Tibial nerve (tissue), 3 donors: ENCODE results near the gene LRRN4.

GRCh38 chr20:5612955-5613414 lies 2.2 kb upstream of the GPCPD1 start:
- PRO-cap, result no peak
- RAMPAGE, long total RNA, 3 experiments, result no peak in any of the 3 experiments

GRCh38 chr20:5653144-5653701 lies 42.4 kb upstream of the GPCPD1 start:
- PRO-cap, result no peak
- RAMPAGE, long total RNA, 3 experiments, result no peak in any of the 3 experiments

GRCh38 chr20:5797587-5798081 lies 47.4 kb downstream of the SHLD1 start:
- PRO-cap, result no peak
- RAMPAGE, long total RNA, 3 experiments, result no peak in any of the 3 experiments

DNA sequence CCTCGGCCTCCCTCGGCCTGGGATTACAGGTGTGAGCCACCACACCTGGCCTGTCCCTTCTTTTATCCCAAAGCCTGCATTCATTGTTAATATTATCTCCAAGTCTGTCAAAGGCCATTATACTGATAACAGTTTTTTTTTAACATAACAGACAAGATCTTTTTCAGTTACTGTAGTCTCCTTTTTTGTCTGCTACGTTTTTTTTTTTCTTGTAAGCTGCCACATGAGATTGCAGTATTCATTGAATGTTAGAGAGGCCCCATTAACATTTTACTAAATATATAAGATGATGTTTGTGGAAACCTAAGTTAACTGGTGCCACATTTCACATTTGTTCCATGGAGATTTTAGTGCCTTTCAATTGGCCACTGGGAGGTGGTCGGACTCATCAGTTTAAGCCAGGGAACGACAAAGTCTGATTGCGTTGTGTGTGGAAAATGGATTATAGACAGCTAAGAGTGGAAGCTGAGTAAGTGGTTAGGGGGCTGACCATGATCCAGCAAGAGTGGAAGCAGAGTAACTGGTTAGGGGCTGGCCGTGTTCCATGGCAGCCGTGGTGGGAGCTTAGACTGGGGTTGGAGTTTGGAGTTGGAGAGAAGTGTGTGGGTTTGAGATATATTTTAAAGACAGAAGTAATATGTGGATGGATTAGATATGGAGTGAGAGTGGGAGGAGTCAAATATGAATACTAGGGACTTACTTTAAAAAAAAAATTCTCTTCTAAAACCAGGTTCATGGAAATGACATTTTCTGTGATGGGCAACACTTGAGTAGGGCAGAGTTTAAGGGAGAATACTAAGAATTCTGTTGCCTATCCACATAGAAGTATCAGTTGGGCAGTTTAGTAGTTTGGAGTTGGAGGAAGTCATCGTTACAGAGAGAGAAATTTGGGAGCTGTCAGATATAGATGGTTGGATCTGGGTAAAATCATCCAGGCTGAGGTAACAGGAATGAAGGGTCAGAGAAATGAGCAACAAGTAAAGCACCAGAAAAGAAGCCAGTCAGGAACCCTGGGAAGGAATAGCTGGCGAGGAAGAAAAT lies 6.2 kb downstream of the CRLS1 start:
- PRO-cap, result no peak
- RAMPAGE, long total RNA, 3 experiments, result start-site peak on the plus strand in 2 of 3 experiments, centred at positions 437 to 895 of the sequence, 5 to 15 reads per replicate

DNA sequence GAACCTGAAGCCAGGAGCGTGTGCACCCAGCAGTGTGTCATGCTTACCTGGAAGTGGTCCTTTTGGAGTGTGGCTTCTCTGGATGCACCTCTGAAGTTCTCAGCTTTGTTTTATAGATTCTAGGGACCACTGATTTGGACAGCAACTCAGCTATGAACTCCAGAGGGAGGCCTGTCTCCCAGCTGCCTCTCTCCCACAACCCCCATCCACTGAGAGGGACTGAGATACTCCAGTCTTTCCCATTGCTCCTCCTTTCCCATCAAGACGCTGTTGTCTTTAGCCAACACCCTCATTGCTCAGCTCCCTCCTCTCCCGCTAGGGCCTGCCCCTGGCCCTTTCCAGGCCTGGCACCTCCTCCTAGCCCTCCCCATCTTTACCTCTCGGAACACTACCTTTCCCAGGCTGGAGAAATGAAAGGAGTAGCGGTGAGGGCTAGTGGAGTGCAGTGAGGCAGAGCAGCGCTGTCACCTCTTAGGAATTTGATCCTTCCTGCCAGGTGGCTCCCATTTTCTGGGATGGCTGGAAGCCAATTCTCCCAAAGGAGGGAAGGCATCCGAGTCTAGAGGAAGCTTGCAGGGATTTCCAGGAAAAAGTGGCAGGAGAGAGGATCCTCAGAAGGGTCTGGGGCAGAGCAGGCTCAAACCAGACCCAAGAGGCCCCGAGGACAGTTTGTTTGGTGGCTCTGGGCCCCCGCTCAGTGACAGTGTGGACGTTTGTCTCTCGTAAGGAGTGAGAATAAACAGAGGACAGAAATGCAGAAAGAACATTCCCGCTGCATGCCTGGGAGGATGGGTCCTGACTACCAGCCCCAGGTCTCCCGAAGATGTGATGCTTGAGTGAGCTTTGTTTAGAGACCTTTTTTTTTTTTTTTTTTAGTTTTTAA lies at the start of gene LRRN4:
LRRN4 (minus strand) TSS at position 278 of the 883 bp plus-strand sequence.
- PRO-cap, result no peak
- RAMPAGE, long total RNA, 3 experiments, result no peak in any of the 3 experiments

DNA sequence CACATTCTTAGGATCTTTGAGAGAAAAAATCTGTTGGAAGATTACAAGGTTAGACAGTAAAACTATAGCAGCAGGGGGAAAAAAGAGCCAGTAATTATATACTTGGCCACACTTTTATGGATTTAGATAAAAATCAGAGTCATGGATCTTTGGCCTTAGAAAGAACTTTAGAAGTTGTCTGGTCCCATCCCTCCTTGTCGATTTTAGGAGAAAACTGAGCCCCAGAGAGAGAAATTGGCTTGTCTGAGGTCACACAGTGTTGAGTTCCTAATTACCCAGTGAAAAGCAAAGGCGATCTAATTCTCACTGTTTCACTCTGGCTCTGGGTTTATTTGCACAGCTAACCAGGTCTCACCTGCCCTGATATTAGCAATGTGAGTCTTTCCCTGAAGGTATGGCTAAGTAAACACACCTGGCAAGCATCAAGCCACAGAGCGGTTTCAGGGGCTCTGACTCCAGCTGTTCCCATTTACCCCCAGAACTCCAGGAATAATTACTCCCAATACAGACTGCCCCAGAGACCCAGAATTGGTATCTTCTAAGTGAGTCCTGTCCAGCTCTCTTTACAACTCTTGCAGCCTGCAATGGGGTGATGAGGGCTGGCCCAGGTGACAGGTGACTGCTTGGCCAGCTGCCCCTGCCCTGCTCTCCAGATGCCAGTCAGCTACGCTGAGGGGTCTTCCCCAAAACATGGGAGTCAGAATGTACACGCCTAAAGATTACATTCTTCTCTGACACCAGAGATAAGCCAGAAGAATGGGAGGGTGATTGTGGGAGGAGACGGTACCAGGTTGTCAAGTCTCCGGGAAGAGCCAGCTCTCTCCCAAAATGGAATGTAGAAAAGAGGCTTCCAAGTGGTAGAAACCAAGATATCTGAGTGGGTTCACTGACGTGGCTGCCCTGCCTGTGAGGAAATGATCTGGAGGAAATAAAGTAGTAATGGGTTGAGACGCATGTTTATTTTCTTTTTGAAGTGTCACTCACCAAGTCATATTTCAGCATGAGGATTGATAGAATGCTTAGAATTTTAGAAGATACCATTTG lies 4.9 kb upstream of the LRRN4 start:
- PRO-cap, result no peak
- RAMPAGE, long total RNA, 3 experiments, result no peak in any of the 3 experiments

GRCh38 chr20:6075798-6076281 lies 22.0 kb upstream of the LRRN4 start:
- PRO-cap, result no peak
- RAMPAGE, long total RNA, 3 experiments, result no peak in any of the 3 experiments

- PRO-cap, result no peak
- RAMPAGE, long total RNA, 3 experiments, result no peak in any of the 3 experiments
These were observed 15.4 kb downstream of the FERMT1 start for GRCh38 chr20:6107401-6107905.

- PRO-cap, result no peak
- RAMPAGE, long total RNA, 3 experiments, result no peak in any of the 3 experiments
These were observed 63.3 kb upstream of the BMP2 start for GRCh38 chr20:6704168-6704547.

DNA sequence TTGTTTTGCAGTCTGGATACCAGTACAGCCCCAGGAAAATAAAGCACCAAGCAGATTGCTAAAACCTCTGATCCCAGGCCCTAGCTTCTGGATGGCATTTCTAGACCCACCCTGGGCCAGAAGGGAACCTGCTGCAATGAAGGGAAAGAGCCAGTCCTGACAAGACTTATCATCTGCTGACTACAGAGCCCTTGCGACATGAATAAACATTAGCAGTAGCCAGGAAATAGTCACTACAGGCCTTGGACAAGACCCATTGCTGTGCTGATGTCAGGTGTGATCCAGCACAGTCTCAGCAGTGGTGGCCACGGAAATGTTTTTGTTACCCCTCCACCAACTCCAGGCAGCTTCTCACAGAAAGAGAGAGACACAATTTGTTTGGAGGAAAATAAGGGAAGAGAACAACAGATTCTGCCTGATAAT lies 399.3 kb downstream of the HAO1 start:
- PRO-cap, result no peak
- RAMPAGE, long total RNA, 3 experiments, result no peak in any of the 3 experiments

- PRO-cap, result no peak
- RAMPAGE, long total RNA, 3 experiments, result no peak in any of the 3 experiments
These were observed 137.3 kb downstream of the HAO1 start for GRCh38 chr20:7802938-7803418.

GRCh38 chr20:8096292-8096644 lies 35.8 kb upstream of the PLCB1 start:
- PRO-cap, result no peak
- RAMPAGE, long total RNA, 3 experiments, result no peak in any of the 3 experiments

DNA sequence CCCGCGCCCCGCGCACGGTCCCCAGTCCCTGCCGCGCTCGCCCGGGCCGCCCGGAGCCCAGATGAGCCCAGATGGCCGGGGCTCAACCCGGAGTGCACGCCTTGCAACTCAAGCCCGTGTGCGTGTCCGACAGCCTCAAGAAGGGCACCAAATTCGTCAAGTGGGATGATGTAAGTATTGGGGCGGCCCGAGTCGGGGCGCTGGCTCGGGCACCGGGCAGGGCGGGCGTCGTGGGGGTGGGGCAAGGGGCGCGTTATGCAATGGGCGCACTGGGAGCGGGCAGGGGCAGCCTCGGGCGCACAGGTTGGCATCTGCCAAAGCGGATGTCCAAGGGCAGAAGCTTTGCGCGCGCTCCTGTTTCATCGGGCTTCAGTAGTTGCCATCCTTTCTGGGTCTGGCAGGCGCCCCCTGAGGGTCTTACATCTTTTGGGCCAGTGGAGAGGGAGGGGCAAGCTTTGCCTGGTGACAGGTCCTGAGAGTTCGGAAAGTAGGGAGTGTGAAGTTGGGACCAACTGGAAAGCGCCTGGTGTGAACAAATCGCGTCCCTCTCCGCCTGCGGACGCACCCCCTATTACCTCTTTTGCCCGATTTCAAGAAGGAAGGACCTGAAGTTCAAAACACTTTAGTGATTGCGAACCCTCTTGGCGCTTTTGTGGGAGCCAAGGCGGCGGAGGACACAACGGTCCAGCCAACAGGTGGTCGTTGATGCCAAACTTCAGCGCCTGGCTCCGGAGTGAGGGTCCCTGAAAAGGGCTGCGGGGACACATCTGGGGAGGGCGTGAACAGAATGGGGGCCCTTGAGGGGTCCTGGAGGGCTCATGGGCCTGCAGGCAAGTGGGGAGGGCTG lies 738 bp downstream of the PLCB1 start:
- PRO-cap, result bidirectional peak, plus-strand start at position 269 of the sequence, minus-strand start at position 110 of the sequence
- RAMPAGE, long total RNA, 3 experiments, result no peak in any of the 3 experiments

DNA sequence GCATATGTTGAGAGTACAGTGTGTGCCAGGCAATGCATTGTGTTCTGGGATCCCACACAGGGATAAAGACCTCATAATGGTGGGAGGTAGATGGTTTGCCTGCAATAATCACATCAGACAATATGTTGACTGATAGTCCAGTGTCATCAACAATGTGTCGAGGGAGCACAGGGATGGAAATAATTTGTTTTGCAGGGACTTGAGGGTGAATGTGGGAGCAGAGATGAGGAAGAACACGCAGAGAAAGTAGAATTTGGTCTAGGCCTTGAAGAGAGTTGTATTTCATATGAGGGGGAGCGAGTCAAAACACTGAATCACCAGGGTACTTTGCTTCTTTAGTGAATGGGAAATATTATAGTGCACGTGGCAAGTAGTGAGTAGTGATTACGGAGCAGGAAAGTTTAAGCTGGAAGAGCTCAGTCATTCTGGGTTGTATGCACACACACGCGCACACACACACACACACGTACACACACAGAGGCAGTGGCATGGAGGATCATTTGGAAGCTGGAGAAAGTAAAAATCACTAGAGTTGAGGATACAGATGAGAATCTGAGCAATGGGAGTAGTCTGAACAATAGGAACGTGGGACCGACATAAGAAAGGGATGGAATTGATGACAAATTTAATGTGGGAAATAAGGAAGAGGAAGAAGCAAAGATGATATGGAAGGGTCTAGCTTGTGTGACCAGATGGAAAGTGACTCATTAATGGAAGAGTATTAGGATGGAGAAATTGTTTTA lies 70.8 kb downstream of the PLCB1 start:
- PRO-cap, result no peak
- RAMPAGE, long total RNA, 3 experiments, result start-site peak on the plus strand in 1 of 3 experiments, centred at position 492 of the sequence, 5 reads per replicate

- PRO-cap, result no peak
- RAMPAGE, long total RNA, 3 experiments, result no peak in any of the 3 experiments
These were observed 466.1 kb upstream of the PLCB4 start for GRCh38 chr20:8602618-8603346.

DNA sequence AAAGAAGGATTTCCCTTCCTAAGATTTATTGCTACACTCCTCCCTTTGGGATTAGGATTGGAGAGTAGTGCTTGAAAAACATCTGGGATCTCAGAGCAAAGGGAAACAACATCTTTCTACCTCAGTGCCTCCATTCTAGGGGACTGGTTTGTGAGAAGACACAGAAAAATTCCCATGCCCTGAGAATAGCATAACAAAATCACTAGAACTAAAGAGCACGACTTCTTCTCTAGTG lies 135.3 kb upstream of the PLCB4 start:
- PRO-cap, result no peak
- RAMPAGE, long total RNA, 3 experiments, result no peak in any of the 3 experiments

DNA sequence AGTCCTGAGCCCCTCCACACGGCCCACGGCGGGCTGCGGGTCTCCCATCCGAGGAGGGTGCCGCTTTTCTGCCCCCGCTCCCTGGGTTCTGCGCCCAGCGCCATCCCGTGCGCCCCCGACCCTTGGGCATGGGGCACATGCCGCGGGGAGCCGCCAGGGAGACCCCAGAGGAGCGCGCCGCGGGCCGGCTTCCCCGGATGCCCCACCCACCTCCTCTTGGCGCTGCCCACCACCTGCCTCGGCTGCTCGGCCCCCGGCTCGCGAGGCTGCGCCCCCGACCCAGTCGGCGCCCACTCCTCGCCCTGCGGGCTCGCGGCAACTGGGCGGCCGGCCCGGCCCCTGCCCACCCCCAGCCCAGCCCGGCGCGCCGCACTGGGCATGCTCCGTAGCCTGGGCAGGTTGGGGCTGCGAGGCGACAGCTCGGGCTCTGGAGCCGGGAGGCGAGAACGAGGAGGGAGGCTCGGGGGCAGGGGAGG lies 556 bp upstream of the PLCB4 start:
- PRO-cap, result bidirectional peak, plus-strand start at position 443 of the sequence, minus-strand start at position 314 of the sequence
- RAMPAGE, long total RNA, 3 experiments, result no peak in any of the 3 experiments

DNA sequence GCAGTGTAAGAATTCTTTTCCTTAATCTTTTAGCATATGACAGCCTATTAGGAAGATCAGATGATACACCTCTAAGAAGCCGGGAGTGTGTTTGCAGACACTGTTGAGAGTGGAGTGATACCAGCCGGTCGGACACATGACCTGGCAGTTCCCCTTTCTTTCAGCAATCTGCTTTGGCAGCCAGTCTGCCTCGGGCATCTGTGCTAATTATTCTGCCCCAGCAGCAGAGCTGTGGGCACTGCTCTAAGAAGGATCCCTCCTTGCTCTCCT lies 50.9 kb downstream of the PLCB4 start:
- PRO-cap, result no peak
- RAMPAGE, long total RNA, 3 experiments, result no peak in any of the 3 experiments

DNA sequence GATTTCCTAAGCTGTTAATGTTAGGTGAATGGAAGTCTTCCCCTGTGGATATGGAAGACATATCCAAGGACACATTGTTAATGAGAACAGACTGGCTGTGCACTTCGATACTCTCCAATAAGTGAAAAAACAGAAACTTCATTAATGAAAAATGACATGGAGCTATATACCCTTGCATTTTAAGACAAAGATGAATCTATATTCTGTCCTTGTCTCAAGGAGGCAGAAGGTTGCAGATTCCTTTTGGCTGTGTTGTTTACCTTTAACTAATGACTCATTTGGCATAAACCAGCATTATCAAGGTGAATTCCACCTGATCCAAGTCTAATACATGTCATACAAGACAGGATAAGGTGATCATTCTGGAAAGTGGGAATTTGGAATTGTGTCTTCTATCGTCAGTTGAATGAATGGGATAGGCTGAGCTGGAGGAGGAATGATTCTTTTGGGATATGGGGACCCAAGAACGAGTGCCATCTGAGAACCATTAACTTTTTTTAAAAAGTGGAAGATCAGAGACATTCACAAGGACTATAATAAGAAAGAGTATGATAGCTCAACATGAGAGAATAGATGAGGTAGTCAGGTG lies 192.9 kb downstream of the PLCB4 start:
- PRO-cap, result no peak
- RAMPAGE, long total RNA, 3 experiments, result no peak in any of the 3 experiments

DNA sequence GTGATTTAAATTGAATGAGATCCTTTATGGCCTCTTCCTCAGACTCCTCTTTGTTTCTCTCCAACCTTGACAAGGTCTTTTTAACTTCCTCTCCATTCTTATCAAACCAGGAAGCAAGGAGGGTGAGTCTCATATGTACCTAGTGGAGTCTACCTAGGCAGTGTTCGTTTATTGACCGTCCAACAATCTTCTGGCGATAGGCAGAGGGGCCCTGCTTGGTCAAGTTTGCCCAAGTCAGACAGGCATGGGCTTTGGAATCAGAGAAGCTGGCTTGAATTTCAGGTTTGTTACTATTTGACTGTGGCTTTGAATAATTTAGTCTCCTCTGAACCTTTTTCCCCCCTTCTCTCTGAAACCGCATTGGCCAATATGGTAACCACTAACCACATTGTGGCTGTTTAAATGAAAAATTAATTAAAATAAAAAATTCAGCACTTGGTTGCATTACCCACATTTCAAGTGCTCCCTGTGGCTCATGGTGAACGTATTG lies 184.1 kb upstream of the LAMP5 start:
- PRO-cap, result no peak
- RAMPAGE, long total RNA, 3 experiments, result no peak in any of the 3 experiments